Trachea (tissue), 1 donor: ENCODE measurements around a stretch of chr12.

DNA sequence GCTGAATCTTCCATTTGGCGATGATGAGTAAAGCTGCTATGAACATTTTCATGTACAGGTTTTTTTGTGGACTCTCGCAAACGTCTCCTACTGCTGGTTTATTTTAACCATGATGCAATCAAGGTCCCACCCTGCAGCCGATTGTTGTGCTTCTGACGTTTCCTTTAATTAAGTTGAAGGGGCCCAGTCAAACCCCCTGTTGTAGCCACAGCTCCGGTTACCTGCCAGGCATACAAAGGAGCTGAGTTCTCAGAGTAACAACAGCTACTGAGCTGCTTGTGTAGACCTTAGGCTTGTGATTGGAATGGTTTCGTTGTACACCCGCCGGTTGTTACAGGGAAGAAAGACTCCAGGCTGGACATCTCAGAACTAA lies 63.3 kb downstream of the ZNF664 start:
- PRO-cap, result no peak

DNA sequence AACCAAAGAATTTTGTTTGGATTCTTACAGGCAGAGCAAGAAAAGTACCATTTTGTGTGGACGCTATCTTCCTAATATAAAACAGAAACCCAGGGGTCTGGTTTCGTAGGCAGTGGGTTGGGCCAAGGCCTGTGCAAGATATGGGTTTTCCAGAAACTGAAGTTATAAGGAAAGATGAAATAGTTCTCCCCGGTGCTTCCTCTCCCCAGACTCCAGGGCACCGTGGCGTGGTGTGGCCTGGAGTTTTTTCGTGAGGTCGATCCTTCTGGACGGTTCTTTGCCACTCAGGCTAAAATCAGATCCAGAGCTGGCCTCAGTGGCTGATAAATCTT lies 108.4 kb upstream of the RFLNA start:
- PRO-cap, result no peak

DNA sequence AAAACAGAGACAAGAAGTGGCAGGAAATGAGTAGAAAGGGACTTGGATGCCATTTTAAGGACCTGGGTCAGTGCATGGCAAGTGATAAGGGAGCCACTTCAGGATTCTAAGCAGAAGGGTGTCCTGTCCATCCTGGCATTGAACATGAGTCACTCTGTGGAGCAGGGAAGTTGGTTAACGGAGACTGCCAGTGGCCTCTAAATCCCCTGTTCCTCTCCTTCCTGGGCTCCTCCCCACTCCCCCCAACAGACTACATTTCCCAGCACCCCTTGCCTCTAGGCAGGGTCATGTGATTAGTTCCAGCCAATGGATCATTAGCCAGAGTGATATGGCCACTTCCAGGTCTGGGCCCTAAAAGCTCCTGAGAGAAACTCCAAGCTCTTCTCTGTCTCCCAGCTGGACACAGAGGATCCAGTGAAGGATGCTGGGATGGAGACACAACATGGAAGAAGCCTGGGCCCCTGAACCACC lies 54.5 kb upstream of the RFLNA start:
- PRO-cap, result no peak

DNA sequence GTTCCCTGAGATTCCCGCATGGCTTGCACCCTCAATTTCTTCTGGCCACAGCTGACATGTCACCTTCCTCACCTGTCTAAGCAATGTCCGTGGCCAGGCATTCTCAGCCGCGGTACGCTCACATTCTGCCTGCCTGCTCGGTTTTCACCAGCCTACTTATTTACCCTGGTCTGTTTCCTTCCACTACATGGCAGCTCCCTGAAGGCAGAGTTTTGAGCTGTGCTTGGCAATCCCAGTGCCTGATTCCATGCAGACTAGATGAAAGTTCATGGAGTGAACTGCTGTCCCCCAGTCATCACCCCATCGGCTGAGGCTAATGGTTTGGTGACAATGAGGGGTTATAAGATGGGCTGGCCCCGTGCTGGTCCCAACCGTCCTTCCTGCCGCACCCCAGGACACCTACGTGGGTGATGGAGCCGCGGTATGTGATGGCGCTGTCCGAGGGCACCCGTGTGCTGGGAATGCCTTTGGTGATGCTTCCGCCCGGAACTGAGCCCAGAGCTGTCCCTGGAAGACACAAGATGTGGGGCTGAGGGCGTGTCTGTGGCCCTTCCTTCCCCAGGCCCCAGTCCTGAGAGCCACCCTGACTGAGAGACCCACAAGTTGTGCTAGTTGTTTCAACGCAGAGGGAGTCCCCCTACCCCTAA lies 58.9 kb downstream of the RFLNA start:
- PRO-cap, result no peak

DNA sequence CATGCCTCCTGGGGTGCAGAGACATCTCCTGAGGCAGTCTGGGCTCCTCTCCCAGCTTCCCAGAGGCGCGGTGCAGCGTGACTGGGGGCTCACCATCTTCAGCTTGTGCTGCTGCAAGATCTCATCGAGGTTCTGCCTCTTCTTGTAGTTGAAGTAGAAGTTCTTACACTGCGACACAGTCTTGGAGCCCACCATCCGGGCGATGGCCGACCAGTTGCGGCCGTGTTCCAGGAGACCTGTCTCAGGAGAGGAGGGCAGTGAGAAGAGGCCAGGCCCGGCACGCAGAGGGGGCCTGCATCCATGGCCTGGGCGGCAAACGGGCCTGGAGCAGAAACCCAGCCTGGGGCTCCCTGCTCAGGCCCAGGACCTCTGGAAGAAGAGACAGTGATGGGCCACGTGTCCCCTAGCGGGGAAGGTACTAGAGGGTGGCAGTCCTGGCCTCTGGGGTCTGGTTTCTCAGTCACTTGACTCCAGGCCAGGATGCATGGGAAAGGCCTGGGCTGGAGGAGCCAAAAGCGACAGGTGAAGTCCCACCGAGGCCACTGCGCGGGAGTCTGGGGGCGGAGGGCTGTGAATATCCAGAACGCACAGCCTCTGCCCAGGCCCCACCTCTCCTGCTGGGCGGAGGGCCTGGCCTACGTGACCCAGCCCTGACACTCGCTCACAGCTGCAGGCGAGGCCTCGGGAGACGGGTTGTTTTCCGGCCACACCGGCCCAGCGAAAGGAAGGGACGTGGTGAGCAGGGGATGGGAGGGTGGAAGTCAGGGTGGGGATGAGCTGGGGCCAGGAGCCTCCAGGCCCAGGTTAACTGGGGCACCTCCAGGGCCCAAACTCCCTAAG lies 91.0 kb downstream of the RFLNA start:
- PRO-cap, result unidirectional peak, plus-strand start at position 664 of the sequence

DNA sequence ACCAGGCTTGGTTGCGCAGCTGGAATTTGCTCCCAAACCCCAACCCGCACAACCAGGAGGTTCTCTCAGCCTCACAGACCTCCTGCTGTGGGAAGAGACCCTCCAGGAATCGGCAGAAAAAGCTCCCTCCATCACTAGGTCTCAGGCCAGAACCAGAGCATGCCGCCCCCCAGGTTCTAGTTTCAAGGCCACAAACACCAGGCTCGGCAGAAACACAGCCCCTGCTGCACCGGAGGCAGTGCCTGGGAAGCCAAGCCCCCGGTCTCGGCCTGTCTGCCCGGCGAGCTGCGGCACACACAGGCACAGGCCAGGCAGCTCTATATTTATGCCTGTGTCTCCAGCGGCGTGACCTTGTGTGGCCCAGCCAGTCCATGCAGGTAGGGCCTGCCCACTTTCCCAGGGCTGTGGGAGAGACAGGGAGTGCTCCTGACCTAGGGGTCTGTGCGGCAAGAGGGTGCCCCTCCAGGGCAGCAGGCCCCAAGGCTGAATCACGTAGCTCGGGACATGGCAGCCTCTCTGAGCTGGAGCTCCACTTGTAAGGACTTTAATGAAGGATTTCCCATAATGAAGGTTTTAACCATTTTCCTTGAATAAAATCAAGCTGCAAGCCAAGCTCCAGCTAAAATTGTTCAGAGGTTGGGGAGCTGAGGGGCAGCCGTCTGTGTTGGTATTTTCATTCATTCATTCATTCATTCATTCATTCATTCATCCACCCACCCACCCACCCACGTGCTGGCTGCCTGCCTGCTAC lies 91.8 kb downstream of the RFLNA start:
- PRO-cap, result no peak

GRCh38 chr12:124388450-124389186 lies 93.7 kb downstream of the RFLNA start:
- PRO-cap, result bidirectional peak, plus-strand start at chr12:124388964, minus-strand start at chr12:124388821

DNA sequence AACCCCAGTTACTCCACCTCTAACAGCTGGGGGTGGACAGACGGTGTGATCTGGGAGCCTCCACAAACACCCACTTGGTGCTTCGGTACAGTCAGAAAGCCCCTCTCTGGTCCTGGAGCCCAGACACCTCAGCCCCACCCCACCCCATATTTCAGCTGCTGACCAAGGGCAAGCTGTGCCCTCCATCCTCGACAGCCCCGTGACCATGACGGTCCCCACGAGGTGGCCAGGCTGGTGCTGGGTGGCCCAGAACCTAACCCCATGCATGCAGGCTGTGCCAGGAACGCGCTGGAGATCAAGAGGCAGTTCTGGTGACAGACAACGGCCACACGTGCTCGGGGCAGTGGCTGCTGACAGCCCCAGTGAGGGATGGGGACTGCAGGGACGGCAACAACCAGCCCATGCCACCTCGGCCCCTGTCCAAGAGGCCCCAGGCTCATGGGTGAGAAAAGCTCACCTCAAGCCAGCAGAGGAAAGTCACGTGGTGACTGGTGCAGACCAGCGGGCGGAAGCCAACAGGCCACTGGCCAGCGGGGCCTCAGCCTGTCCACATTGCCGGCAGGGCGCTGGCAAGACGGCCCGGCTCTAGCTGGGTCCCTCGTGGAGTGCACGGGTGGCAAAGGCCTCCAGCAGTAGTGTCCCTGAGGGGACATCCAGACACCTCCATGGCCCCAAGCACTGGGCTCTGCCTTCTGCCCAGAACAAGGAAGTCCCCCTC lies 134.3 kb downstream of the NCOR2 start:
- PRO-cap, result no peak

DNA sequence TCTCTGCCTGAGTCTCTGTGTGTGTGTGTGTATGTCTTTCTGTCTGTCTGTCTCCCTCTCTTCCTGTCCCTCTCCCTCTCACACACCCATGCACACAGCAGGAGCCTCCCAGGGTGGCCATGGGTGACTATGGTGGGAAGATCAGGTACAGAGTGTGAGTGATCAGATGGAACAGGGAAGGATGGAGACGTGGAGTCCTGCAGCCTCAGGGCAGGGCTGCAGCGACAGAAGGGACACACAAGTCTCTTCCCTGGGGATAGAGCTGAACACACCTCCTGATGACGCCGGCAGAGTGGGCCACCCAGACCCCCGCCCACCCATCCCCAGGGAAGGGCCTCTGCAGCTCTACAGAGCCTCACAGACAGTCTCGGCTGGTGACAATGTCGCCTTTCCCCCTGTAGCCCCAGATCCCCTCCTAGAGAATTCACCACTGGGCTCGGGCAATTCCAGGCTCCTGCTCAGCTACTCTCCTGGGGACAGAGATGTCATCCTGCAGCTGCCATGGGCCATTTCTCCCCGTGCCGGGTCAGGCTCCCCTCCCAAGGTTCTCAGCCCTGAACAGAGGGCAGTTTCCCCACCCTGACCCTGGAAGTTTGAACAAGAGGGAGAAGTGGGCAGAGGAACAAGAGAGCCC lies 115.8 kb downstream of the NCOR2 start:
- PRO-cap, result no peak

DNA sequence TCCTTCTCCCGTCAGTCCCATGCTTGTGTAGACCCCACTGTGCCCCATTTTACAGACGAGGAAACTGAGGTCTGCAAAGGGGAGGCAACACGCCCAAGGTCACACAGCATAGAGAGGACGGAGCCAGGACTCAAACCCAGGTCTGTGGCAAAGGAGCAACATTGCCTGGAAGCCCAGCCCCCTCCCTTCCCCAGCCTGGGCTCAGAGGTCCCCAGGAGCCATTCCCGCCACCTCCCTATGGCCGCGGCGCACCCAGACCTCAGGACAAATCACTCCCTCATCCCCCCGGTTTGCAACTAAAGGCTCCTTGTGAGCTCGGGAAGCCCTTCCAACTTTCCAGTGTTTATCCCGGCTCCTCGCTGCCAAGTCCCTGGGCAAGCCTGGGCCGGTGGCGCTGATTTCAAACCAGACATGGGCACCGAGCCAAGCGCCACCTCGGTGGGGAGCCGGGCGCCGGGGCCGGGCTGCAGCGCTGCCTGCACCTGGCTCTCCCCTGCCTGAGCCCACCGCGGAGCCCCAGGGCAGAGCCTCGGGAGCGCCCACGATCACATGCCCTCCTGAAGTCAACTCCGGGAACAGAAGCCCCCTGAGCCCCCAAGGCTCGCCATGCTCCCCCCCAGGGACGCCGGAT lies 50.2 kb downstream of the NCOR2 start:
- PRO-cap, result unidirectional peak, minus-strand start at position 271 of the sequence

GRCh38 chr12:124524145-124525391 lies 42.8 kb downstream of the NCOR2 start:
- PRO-cap, result no peak

DNA sequence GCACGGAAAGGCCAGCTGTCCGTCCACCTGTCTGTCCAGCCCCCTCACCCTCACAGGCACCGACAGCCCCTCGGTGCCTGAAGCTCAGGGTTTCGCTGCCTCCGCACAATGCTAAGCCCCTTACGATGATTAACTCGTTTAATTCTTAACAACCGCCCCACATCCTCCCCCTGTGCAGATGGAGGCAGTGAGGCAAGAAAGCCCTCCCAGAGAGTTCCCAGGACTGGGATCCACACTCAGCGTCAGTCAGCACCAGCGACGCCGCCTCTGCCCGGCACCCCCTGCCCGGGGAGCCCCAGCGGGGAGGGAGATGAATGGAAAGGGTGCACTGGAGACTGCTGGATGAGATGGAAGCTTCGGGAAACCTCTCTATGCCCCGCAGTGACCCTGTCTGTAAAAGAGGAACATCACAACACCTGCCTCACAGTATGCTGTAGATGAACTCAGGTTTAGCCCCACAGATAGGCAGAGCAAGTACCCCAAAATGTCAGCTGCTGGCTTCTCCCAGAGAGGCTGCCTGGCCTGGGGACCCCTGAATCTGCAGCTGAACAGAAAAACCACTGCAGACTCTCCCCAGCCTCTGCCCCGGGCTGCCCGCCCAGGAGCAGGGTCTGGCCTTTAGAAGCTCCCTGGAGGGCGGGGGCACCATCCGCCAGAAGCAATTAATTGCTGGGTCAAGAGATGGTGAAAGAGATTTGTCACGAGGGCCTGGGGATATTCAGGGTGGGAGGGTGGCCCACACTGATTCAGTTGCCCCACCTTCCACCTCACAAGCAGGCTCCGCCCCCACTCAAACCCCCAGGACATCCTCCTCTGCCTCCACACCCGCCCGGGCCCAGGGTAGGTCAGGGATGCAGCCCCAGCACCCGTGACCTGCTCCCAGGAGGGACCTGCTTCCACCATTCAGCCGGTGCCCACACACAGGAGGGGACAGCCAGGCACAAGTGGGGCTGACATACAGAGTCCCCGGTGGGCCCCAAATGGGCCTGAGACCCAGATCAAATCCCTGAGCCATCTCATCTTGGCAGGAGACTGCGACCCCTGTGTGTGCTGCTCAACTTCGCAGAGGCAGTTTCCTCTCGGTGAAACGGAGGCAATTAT lies 23.3 kb downstream of the NCOR2 start:
- PRO-cap, result no peak

GRCh38 chr12:124545588-124546230 lies 21.7 kb downstream of the NCOR2 start:
- PRO-cap, result no peak

DNA sequence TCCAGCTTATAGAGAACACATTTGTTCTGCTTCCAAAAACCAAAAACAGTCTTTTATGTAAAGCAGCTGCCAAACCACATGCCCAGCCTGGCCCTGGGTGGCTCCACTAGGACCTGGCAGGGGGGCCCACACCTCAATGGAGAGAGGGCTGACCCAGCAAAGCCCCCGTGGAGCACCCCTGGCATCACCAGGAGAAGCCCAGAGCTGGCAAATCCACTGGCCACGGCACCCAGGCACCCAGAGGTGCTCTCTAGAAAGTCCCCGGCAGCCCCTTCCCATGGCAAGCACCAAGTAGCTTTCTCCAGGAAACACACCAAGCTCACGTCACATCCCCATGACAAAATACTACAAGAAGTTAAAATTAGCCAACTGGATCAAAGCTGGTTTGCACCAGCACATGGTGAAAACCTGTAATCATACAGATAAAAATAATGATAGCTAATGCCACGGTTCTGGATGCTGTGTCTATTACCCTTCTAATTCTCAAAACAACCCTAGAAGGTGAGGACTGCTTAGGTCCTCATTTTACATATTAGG lies 16.7 kb downstream of the NCOR2 start:
- PRO-cap, result unidirectional peak, minus-strand start at position 293 of the sequence

DNA sequence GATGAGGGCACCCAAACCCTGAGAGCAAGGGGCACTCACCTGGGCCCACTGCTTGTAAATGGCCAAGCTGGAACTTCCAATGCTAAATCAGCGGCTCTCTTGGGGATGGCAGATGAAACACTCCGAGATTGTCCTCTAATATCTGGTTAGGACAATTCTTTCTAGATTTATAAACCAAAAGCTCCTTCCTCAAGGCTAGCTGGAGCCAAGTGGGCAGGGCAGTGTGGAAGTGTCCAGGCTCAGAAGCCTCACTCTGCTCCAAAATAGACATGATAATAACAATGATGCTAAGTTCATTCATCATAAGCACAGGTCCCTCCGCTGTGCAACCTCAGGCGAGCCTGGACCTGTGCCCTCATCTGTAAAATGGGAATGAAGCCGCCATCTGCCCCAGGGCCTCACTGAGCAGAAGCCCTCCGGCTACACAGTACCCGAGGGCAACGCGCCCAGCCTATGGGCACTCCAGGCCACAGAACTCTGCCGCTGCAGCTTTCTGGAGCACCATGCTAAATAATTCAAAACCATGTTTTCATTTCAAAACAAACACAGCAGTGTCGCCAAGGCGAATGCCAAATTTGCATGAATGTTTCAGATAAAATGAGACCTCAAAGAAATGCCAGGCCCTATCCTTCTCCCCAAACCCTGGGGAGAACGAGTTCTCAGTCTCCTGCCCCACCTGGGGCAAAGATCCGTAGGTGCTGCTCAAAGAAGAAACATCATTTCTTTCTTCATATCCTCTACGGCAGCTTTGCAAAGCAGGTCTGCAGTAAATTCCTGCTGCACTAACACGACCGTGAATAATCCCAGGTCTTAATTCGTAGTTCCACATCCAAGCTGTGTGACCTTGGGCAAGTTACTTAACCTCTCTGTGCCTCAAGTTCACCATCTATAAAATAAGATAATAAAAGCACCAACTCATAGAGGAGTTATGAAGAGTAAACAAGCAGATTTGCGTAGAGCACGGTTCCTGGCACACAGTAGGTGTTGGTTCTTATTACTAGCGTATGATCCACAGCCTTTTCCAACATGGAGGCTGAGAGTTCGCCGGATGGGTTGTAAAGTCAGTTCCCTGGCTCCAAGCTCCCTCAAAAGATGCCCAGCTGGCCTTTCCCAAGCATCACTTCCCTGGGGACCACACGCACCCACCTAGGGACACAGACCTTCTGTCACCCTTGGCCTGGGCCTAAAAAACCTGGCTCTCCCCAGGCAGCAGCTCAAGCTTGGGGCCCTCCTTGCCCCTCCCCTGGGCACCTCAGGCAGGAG lies 3.9 kb downstream of the NCOR2 start:
- PRO-cap, result no peak

GRCh38 chr12:124564386-124564885 lies 3.0 kb downstream of the NCOR2 start:
- PRO-cap, result bidirectional peak, plus-strand start at chr12:124564745, minus-strand start at chr12:124564632

DNA sequence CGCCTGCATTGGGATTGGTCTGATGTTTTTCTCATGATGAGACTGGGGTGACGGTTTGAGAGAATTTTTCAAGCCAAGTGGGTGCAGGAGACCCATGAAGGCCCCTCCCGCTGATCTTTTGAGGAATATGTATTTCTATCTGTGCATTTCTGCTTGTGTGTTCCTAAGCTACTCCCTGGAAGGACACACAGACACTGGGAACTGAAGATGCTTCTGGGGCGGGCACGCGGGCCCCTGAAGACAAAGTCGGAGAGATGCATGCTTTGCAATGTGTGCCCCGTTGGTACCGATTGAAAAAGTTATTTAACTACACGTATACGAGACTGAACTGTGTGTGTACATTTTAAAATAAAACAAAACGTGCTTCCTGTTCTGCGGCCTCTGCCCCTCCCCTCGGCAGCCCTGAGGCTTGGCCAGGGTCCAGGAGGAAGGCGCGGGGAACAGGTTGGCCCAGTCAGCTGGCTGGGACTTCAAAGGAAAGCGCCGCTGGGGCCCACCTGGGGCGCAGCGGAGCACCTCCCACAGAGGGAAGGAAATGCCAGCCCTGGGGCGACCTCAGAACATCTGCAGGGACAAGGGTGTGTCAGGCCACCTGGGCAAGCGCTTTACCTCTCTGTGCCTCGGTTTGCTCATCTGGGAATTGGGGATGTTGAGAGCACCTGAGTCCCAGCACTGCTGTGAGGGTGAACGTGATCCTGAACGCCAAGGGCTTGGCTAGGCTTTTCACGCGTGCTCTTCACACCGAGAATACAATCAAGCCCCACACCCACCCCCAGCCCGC lies 41.6 kb upstream of the NCOR2 start:
- PRO-cap, result no peak

- PRO-cap, result no peak
Measured at GRCh38 chr12:124633196-124633820, 65.9 kb upstream of the NCOR2 start.

DNA sequence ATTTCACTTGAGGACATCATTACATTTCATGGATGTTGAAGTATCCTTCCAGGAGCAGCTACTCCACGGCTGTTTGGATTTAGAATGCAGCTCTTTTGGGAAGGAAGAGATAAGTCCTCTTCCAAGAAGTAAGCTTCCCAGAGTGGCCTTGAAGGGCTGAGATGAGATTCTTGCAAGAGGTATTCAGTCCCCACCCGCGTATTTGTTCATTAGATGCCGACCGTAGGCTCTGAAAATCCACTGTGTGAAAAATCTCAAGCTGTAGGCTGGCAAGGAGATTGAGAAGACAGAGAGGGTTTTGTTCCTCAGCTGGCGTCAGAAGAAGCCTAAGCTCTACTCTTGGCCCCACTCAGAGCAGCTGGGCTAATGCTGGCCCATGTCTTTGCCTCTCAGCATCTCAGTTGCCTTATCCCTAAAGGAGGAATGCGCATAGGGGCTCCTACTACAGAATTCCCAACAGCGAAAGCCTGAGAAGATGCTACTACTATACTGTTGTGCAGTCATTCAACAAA lies 131.2 kb upstream of the NCOR2 start:
- PRO-cap, result no peak

DNA sequence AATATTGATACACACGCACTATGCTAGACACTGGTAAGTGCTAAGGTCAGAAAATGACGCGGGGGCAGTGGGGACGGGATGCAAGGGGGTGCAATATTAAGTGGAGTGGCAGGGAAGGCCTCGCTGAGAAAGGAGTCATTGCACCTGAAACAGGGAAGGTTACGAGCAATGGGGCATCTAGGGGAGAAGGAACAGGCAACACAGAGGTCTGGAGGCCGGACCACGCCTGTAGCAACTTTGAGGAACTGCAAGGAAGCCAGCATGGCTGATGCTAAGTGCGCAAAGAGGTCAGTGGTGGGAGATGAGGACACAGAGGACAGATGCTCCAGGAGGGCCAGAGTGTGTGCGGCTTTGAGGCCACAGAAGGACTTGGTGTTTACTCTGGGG lies 143.9 kb downstream of the SCARB1 start:
- PRO-cap, result no peak